ENCODE data around the gene GATAD2A.

DNA sequence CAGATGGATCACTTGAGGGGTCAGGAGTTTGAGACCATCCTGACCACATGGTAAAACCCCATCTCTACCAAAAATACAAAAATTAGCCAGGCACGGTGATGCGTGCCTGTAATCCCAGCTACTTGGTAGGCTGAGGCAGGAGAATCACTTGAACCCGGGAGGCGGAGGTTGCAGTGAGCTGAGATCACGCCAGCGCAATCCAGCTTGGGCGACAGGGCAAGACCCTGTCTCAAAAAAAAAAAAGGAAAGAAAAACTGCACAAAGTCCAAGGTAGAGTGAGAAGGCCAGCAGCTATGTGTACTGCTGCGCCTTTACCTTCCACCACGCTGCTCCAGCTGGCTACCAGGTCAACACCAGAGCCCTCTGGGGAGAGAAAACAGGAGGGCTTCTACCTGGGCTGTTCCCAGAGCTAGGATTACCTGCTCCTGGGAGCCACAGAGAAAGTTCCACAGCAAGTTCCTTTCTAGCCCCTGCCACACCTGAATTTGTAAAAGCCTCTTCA is 3.3 kb downstream of the ELL start:
- PRO-cap: no peak

DNA sequence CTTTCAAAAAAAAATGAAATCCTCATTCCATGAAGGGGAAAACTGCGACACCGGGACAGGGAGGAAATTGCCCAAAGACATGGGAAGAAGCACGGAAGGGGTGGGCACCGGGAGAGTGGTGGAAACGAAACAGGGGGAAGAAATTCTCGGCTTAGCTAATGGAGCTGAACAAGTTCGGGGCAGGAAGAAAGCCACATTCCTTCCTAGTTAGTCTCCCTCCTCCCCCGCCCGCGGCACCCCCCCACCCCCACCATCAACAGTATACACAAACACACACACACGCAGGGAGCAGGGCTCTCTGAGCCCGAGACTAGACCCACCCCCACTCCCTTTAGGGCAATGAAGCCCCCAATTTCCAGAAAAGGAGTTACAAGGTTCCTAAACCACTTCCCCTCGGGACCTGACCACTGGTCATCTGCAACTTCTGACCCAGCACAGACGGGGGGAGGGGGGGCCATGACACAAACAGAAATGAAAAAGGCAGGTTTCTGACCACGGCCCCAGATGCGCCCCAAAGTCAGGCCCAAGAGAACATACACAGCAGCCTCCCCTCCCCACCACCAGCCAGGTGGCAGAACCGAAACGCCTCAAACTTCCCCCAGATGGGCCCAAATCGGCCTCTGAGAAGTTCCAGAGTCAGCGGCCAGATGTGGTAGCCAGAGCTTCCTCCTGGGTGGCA is 1.3 kb downstream of the ELL start:
- PRO-cap: no peak

DNA sequence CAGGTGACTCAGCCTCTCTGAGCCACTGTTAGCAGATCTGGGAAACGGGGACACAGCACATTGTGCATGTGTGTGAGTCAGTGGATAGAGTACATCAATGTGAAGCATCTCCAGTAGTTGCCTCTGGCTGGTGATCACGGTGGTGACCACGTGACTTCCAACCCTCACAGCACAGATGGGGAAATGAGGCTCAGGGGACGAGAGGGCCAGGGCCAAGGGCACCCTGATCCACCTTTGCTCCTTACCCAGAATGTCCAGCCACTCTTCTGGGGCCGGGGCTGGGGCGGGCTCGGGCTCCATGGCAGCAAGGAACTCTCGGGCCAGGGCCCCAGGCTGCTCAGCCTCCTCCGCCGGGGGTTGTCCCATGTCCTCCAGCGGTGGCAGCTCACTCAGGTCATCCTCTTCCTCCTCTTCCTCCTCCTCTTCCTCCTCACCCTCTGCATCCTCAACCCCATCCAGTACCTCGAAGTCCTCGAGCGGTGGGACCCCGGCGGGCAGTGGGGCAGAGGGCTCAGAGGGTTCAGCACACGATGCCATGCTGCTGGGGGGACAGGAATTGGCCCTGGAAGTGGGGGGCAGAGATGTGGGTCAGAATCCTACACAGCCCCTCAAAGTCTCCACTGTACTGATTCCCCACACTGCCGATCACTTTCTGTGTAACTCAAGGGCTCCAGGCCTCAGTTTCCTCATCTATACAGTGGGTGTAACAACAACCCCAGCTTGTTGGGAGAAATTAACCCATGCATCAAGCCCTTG is 1.8 kb downstream of the FKBP8 start:
- PRO-cap: no peak

DNA sequence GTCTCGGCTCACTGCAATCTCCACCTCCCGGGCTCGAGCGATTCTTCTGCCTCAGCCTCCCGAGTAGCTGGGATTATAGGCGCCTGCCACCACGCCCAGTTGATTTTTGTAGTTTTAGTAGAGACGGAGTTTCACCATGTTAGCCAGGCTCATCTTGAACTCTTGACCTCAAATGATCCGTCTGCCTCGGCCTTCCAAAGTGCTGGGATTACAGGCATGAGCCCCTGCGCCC is 653 bp downstream of the UBA52 start:
- PRO-cap: no peak

- PRO-cap: no peak
Measured at GRCh38 chr19:18594277-18594873, 5.8 kb downstream of the REX1BD start.

- PRO-cap: no peak
Measured at GRCh38 chr19:18733400-18733766, 49.9 kb downstream of the CRTC1 start.

DNA sequence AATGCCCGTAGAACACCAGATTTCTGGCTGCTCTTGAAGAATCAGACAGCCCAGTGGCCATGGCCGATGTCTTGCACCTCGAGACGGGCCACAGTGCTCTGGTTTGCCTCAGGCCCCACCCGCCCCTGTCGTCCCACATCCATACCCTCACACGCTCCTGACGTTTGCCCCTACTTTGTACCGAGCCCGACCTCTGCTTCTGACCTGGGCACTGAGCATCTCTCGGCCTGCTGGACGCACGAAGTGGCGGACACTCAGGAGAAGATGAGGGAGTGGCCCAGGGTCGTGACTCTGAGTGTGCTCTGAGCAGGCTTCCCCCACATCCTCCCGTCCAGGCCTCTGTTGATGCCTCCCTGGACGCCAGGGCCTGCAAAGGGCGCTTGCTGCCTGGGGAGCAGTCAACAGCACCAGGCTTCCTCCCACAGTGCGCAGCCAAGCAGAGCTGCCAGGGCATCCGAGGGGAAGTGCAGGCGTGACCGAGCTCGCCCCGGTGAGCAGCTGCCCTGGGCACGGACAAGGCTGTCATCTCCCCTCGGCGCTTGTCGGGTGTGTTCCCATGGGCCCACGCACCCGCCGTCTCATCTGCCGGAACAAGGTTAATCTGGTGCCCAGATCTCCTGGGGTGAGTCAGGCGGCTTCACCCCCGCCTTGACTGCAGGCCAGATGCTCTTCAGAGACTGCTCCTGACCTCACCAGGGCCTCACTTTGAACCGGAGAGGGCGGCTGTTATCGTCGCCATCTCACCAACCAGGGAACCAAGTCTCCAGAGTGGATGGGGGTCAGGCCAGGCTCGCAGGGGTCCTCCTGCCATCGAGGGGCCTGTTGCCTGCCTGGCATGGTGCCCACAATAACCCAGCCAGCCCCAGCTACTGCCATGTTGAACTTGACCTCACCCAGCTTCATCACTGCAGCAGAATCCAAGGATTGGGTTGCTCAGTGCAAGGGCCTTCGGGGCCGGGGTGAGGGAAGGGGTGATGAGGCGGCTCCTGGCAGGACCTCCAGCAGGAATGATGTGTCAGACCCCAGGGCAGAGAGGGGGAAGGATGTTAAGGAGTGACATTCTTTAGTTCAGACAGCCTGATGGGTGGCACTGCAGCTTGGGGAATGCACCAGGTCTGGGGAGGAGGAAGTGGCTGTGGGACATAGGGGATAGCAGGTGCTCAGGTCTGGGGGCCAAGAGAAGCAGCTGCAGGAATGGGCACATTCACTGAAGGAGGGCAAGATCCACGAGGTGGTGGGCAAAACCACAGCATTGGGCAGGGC is 27.0 kb downstream of the COMP start:
- PRO-cap: no peak

GRCh38 chr19:18769284-18769644 is 21.8 kb downstream of the COMP start:
- PRO-cap: no peak

GRCh38 chr19:18904667-18905303 is 8.8 kb upstream of the CERS1 start:
- PRO-cap: no peak

GRCh38 chr19:18939860-18940689 is 942 bp downstream of the HOMER3 start:
- PRO-cap: bidirectional peak, plus-strand start at chr19:18940315, minus-strand start at chr19:18940304

GRCh38 chr19:19026278-19026626 is 7.1 kb downstream of the SUGP2 start:
- PRO-cap: no peak

DNA sequence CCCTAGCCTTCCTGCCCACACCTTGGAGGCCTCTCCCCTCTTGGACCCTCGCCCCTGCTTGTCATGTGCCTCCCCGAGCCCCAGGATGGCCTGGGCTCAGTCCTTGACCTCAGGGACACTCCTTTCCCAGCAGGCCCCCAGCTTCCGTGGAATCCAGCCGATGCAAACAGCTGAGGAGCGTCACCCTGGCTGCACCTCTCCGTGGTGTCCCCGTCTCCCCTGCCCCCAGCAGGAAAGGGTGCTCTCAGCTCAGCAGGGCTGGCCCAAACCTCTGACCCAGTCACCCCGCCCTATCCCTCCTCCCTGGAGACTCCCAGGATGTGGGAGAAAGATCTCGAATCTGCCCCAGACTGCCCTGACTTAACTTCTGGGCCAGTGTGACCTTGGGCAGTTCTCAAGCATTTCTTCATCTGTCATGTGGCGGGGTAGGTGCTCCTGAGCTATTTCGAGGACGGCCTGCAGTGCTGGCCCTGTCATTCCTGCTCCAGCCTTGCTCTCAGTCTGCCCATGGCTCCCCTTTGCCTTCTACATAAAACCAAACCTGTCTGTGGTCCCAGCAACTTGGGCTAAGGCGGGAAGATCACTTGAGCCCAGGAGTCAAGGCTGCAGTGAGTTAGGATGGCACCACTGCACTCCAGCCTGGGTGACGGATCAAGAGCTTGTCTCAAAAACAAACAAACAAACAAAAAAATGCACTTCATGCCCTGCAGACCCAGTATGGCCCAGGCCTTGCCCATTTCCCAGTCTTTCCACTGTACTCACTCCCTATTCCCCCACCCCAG is 4.5 kb upstream of the SLC25A42 start:
- PRO-cap: no peak

GRCh38 chr19:19105013-19106149 is 32.9 kb downstream of the TMEM161A start:
- PRO-cap: no peak

DNA sequence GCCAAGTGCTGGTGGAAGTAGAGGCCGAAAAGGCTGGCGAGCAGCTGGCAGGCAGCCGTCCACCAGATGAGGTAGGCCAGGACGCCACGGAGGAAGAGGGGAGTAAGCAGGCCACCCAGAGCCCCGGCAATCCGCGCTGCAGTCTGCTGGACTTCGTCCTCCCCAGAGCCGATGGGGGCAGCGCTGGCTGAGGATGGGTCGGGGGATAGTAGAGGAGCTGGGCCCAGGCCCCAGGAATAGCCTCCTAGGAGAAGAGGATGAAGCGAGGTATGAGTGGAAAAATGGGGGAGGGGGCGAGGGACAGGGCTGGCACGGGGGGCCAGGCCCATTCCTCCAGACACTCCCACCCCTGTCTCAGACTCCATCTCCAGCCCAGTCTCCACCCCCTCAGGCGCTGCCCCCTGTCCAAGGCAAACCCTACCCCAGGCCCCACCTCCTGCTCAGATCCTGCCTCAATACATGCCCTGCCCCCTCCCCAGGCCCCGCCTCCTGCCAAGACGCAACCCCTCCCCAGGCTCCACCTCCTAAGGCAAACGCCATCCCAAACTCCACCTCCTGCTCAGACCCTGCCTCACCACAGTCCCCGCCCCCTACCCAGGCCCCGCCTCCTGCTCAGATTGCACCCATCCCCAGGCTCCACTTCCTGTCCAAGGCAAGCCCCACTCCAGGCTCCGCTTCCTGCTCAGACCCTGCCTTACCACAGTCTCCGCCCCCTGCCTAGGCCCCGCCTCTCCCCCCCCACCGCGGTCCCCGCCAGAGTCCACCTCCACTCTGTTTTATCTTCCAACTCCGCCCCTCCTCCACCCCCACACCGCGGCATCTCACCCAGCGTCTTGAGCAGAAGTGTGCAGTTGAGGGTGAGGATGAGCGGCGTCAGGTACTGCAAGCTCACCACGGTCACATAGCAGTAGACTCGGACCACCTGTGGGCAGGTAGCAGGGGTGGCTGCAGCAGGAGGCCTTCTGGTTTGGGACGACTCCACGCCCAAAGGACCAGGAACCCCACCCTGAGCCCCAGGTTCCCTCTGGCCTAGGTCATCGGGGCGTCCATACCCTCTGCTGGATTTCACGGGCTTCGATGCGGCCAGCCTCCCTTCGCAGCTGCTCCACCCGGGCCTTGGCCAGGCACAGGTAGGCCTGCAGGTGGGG is 18.0 kb downstream of the TMEM161A start:
- PRO-cap: no peak

DNA sequence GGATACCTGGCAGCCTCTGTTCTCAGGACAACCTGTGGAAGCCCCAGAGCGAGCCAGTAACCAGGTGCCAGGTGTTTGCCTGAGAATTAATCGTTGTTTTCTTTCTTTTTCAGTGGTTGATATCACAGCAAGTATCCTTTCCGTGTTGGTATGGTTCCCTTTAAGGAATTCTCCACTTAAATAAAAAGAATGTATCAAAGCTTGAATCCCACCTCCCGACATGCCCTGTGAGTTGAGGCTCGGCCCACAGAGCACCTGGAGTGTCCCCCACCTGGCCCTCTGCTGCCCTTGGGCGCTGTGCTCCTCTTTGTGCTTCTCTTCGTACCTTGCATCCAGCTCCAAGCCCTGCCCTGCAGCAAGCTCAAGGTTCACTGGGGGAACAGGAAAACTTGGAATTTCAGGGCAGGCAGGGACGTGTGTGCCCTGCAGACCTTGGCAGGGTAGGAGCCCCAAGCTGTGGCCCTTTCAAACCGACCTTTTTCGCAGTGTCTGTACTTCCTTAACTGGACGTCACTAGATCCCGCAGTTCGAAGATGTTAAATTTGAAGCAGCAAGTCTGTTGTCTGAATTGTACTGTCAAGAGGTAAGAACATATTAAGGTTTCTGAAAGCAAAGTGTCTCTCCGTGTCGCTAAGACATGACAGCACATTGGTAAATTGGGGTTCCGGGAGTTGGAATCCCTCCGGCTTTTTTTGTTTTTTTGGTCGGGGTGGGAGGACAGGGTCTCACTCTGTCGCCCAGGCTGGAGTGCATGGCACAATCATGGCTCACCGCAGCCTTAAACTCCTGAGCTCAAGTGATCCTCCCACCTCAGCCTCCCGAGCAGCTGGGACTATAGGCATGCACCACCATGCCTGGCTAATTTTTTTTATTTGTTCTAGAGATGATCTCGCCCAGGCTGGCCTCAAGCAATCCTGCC is 15.2 kb downstream of the MAU2 start:
- PRO-cap: no peak

DNA sequence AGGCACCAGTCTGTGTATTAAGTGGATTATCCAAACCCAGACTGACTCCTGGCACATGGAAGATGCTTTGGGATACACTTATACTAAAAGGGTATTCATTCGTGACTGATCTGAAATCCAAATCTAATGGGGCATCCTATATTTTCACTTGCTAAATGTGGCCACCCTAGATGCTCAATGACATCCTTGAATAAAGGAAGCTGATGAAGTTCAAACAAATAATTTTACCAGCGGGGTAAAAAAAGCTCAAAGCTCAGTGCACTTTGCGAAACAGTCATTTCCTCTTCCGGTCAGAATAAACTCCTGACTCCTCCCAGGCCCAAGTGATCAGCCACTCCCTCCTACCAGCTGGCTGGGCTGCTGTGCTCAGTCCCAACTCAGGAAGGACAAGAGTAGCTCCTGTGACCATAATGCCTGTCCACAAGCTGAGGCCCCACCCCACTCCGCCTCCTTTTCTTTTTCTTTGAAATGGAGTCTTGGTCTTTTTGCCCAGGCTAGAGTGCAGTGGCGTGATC is 32.5 kb upstream of the GATAD2A start:
- PRO-cap: bidirectional peak, plus-strand start at position 369 of the sequence, minus-strand start at position 276 of the sequence

DNA sequence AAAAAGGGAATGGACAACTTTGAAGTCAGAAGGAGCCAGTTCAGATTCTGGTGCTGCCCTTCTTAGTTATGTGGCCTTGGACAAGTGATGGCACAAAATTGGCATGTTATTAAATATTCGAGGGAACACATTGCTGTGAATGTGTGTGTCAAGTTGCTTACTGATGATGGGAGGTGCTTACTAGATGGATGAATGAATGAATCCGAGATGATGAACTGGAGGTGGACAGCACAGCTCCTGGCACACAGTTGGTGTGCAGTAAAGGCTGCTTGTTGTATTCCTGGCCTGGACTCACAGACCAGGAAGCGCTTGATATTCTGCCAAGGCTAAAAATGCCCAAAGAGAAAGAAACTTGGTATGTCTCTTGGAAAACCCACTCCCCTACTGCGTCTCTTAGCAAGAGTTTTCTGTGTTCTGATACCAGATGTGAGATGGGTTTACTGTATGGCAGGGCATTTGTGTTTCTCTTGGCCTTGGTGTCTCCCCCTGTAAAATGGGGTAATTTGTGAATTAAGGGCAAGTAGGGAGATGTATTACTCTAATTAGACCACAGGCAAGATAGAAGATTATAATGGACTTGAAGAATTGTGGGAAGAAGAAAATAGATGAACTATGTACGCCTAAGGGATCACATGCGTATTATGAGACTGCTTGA is 15.2 kb upstream of the GATAD2A start:
- PRO-cap: no peak

DNA sequence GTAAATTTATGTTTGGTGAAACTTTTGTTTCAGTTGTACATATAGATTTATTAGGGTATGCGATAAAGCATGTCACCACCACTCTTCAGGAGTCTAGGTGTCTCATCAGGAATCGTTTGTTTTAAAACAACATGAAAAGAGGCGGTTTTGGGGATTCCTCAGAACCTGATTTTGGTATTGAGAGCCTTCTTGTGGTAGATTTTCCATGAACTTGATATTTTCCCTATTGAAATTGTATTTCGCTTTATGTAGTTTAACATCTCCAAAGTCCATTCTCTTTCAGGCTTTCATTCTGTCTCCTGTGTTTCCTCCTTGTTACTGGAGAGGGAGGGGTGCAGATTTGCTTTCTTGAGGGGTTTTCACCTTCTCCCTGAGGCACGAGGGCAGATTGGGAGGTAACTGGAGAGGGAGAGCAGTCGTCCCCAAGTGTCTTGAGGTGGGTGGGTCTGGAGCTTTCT is 726 bp upstream of the GATAD2A start:
- PRO-cap: no peak

- PRO-cap: bidirectional peak, plus-strand start at chr19:19405827, minus-strand start at chr19:19405511
Measured at GRCh38 chr19:19405603-19406397, at the start of gene GATAD2A. GATAD2A (plus strand) TSS chr19:19405675.

- PRO-cap: no peak
Measured at GRCh38 chr19:19409622-19409983, 4.1 kb downstream of the GATAD2A start.